Cerebellum (tissue), 5 donors: ENCODE results near the genes RAB29, SLC41A1 and AVPR1B.

- PRO-cap, 3 experiments = peak in 3 of 3 experiments; most common plus-strand start chr1:205457249 (in 3); most common minus-strand start chr1:205457092 (in 3)
- RAMPAGE, long total RNA = no peak
These were observed 1.3 kb upstream of the BLACAT1 start for GRCh38 chr1:205456733-205457947.

GRCh38 chr1:205480570-205481236 lies 23.8 kb upstream of the CDK18 start:
- PRO-cap, 3 experiments = no peak in any of the 3 experiments
- RAMPAGE, long total RNA = no peak

- PRO-cap, 3 experiments = peak in 1 of 3 experiments; most common plus-strand start chr1:205536980 (in 1)
- RAMPAGE, long total RNA = no peak
These were observed 32.0 kb upstream of the MFSD4A start for GRCh38 chr1:205536617-205537440.

DNA sequence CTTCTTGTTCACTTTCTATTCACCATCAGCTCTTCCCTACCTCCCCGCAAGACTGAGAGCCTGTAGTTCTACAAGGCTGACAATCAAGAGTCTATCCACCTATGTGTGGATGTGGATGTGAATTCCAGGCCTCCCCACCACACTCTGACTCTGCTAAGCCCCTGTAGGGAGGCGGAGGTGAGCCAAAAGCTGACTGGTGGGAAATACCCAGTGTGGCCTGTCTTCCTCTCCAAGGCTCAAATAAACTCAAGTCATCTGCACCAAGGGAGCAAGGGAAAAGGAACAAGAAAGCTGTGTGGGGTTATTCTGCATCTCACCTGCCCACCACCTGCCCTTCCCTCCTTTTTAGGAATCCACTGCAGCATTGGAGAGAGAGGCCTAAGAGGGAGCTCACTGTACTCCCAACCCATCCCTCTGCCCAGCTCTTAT lies 23.2 kb upstream of the SLC45A3 start:
- PRO-cap, 3 experiments = no peak in any of the 3 experiments
- RAMPAGE, long total RNA = no peak

GRCh38 chr1:205712497-205713163 lies 32.3 kb upstream of the SLC45A3 start:
- PRO-cap, 3 experiments = no peak in any of the 3 experiments
- RAMPAGE, long total RNA = no peak

DNA sequence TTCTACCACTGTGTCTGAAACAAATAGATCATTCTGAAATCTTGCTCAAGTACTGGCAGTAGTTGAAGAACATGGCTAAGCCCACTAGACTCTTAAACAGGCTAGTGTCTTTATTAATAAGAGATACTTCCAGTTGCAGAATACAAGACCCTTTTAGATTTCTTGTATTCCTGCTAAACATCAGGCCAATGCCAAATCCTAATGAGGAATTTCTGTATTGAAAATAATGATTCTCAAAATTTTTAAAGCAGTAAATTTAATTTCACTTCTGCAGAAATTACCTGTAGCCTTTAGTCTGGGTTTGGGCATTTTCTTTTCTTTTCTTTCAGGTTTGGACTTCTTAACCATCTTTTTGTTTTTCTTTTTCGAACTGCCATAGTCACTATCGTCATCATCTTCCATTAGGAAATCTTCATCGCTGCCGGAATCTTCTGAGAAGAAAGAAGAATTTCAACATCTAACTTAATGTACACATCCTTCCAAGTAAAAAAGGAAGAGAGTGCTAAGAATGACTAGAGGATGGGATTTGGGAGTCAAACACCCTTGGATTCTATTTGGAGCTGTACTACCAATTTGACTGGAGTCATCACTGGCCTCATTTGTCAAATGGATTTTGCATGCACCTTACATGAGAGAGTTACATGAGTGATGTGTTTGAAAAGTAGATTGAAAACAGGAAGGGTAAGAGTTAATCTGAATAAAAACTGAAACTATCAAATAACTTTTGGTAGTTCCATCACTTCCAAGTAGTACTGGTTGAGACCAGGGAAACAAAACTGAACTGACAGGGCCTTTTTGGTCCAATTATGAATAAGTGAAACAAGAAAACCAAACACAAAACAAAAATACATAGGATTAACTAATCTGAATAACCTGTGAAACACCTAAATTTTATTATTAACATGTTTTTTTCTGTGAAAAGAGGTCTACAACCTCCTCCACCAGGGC lies 30.5 kb downstream of the NUCKS1 start:
- PRO-cap, 3 experiments = no peak in any of the 3 experiments
- RAMPAGE, long total RNA = no peak

DNA sequence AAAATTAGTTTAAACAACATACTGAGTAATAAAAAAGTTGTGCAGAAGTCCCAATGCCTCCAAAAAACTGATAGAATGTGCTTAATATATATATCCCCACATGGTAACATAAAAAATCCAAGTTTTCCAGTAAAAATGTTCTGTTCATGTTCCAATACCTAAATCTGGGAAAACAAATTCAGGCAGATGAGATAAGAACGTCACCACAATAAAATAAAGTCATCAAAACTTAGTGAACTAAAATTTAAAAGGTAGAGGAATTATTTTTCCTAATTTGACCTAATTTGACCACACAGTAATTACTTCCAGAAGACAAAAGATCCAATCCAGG lies 2.0 kb downstream of the NUCKS1 start:
- PRO-cap, 3 experiments = no peak in any of the 3 experiments
- RAMPAGE, long total RNA = no peak

GRCh38 chr1:205774971-205775604 lies at the start of gene RAB29:
Gene RAB29, minus strand, starts transcription at chr1:205775482.
- PRO-cap, 3 experiments = peak in 3 of 3 experiments; most common minus-strand start chr1:205775083 (in 2)
- RAMPAGE, long total RNA = no peak

GRCh38 chr1:205812925-205813249 lies at the start of gene SLC41A1:
Gene SLC41A1, minus strand, starts transcription at chr1:205813198.
- PRO-cap, 3 experiments = peak in 3 of 3 experiments; most common minus-strand start chr1:205813160 (in 3)
- RAMPAGE, long total RNA = no peak

GRCh38 chr1:205814116-205814669 lies 1.2 kb upstream of the SLC41A1 start:
- PRO-cap, 3 experiments = no peak in any of the 3 experiments
- RAMPAGE, long total RNA = no peak

DNA sequence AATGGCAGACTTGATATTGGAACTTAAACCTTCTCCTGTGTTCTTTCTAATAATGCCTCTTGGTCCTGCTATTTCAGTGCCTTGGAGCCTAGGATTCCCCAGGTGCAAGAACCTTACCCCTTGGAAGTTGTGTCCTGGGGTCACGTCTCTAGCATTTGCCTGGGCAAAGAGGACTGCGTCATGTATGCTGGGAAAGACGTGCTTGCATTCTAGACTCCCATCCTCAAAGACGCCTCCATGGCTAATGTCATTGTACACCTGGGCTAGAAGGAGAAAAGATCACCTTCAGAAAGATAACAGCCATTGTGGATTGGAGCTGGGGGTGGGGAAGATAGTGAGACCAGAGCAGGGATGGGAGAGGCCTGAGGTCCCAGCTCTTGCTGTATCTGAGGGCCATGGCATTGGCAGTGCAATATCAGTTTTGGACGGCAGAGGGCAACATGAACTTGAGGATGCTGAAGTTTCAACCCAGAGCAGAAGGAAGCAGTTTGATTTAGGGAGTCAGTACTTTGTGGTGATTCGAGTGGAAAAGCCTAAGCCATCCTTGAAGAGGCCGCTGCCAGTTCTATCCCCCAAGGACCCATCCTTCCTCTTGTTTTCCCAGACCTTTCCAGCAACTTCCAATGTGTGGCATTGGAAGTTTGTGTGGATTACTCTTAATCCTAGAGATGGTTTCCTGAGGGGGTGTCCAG lies 24.4 kb downstream of the SLC26A9 start:
- PRO-cap, 3 experiments = no peak in any of the 3 experiments
- RAMPAGE, long total RNA = no peak

DNA sequence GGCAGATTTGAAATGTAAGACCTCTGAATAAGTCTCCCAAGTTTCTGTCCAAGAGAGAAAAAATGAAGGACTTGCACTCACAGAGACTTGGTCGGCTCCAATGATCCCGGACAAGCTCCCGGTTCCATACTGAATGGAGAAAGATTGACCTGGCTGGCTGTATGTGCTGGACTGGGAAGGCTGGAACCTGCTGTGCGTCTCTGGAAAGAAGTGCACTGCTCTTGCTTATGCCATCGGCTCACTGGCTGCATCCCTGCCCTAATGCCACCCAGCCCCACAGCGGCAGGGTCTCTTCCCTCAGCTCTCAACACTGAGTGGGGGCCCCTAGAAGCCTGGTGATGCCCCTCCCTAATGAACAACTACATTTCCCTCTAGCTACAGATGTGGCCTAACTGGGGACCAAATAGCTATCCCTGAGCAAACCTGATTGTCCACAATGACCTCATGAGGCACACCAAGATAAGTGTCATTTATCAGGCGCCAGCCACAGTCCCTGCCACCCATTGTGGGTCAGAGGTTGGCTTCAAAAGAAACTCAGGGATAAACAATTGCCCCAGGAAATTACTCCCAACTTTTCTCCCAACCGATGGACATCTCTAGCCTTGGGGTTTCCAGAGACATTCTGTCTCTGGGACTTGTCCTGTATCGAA lies 2.6 kb downstream of the CTSE start:
- PRO-cap, 3 experiments = no peak in any of the 3 experiments
- RAMPAGE, long total RNA = no peak

- PRO-cap, 3 experiments = no peak in any of the 3 experiments
- RAMPAGE, long total RNA = no peak
These were observed 697 bp downstream of the RHEX start for GRCh38 chr1:206053671-206054068.

DNA sequence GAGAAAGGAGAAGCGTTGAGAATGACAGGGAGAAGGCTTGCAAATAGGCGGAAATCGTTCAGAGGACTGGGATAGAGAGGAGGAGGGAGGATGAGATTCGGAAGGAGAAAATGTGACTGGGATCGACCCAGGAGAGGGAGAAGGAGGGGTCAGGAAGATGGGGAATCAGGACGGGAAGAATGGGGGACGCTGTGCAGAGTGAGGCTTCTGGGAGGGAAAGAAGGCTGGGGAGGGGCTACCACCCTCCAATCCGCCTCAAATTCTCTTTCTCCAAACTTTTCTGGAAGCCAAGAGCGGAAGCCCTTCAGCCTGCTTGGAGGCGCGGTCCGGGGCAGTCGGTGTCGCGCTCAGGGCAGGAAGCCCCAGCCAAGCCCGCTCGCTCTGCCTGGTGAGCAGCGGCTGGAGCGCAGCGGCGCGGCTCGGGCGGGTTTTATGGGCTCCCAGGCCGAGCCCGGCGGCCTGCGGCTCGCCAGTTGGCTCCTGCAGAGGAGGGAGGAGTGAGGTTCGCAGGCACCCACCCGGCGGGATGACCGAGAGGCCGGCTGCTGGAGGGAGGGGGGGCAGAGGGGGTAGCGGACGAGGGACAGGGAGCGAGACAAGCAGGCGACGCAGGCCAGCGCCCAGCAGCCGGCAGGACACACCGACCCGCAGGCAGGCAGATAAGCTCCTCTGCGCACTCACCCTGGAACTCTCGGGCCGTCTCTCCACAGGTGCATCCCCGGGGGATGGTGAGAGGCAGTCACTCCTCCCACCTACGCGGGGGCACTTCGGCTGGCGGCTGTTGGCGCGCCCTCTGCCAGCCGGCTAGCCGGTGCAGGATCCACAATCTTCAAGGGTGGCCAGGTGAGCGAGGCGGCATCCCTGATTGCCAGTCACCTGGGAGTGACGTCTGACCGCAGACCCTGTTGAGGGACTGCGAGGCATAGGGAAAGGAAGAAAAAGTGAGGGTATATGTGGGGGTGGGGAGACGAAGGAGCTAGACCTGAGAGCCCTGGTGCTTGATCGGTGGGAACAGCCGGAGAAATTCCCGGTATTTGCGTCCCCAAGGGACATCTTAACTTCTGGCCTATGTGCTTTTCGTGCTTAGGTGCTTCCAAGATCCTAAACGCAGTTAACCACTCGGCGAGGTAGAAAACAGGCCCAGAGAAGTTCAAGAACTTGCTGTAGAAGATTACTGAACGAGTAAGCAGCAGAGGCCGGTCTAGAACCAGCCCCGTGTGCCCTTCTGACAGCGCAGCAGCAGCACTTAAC lies at the start of gene AVPR1B:
Gene AVPR1B, minus strand, starts transcription at position 406 of the 1,251 bp plus-strand sequence.
- PRO-cap, 3 experiments = peak in 3 of 3 experiments; most common minus-strand start position 406 of the sequence (in 3)
- RAMPAGE, long total RNA = no peak

GRCh38 chr1:206175593-206175795 lies 27.1 kb downstream of the FAM72A start:
- PRO-cap, 3 experiments = no peak in any of the 3 experiments
- RAMPAGE, long total RNA = no peak

DNA sequence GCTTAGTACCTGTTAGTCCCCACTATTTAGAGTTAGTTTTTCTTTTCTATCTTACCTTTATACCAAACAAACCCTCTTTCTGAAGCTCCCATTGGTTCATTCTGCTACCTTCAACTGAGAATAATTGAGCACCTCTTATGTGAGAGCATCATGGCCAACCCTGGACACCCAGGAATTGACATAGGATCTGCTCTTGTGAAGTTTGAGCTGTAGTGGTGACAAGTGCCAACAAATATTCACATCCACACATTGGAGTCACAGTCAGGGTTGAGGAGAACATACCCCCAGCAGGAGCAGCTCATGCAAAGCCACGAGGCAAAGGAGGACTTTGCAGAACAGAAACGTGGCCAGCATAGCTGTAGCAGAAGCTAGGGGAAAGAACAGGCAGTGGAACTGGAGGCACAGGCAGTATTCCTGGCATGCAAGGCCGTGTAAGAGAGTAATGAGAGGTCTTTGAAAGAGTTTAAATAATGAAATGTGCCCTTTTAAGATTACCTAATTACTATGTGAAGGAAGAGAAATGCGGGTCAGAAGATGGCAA lies 41.0 kb upstream of the IKBKE start:
- PRO-cap, 3 experiments = no peak in any of the 3 experiments
- RAMPAGE, long total RNA = no peak

- PRO-cap, 3 experiments = no peak in any of the 3 experiments
- RAMPAGE, long total RNA = no peak
These were observed 25.2 kb upstream of the IKBKE start for GRCh38 chr1:206444967-206445605.

DNA sequence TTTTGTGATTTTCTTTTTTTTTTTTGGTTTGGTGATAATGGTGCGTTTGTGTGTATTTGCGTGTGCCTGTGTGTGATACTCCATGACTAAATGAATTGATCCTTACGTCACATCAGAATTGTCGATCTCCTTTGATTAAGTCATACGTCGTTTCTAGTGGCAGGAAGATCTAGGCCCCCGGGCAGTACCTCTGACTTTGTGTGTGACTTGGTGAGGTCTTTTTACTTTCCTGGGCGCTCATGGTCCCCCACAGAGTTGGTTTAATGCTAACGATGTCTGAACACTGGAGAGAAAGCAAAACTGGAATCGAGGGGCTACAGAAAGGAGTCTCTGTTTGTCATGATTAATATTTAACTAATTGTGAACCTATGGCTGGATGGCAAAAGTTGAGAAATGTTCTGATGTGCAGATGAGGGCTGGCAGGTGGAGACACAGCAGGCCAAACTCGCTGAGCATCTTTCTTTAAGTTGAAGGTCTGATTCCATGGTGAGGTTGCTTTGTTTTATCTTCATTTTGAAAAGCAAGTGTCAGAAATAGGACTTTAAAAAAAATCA lies 2.5 kb downstream of the RASSF5 start:
- PRO-cap, 3 experiments = no peak in any of the 3 experiments
- RAMPAGE, long total RNA = no peak

DNA sequence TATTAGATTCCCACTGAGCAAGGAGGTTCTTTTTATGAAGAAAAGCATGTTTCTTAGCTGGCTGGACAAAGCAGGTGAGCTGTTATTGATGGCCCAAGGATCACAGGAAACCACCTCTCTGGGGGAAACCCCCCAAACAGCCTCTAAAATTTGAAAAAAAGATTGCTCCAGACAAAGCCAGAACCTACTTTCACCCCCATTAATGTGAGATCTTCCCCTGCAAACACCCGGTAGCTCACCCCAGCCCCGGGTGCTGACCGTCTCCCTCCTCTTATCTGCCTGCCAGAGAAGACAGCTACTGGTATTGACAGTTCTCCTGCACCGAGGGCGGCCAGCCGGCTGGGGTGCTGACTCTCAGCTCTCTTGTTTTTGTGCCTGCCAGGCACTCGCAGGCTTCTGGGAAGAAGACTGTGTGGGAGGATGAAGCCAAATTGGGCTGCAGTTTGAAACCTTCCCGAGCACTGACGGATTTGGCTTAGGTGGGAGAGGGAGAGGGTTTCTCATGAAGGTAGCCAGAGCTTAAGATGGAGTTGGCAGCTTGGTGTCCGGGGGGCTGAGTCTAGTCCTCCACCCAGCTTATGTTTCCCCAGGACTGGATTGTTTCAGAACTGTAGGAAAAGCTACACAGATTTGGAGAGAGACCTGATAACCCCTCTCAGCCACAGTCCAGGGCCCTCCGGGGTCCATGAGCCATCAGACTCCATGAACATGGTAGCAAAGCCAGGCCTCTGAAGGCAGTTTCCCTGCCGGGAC lies 48.2 kb downstream of the RASSF5 start:
- PRO-cap, 3 experiments = no peak in any of the 3 experiments
- RAMPAGE, long total RNA = no peak

- PRO-cap, 3 experiments = no peak in any of the 3 experiments
- RAMPAGE, long total RNA = no peak
These were observed 34.0 kb downstream of the EIF2D start for GRCh38 chr1:206578066-206578868.